Cardiac ventricle fibroblast (primary cell): ENCODE results near the genes GLRB and GRIA2.

GRCh38 chr4:154560065-154560777, 2.6 kb upstream of the FGB start:
- RAMPAGE, long total RNA: no peak

- RAMPAGE, long total RNA: no peak
These were observed 563 bp downstream of the RBM46 start for GRCh38 chr4:154781470-154782199.

DNA sequence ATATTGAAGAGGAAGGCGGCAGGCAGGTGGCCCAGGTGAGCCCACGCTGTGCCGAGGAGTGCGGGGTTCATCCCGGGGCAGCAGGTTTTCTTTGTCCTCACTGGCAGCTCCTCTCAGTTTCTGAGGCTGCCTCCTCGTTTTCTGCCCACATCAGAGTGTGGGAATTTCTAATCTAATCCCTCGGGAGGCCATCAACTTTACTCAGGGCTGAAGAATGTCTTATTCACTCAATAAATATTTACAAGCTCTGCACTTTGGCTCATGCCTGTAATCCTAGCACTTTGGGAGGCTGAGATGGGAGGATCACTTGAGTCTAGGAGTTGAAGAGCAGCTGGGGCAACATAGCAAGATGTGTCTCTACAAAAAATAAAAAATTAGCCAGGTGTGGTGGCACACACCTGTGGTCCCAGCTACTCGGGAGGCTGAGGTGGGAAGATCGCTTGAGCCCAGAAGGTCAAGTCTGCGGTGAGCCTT, 16.1 kb upstream of the MAP9 start:
- RAMPAGE, long total RNA: no peak

- RAMPAGE, long total RNA: no peak
These were observed 118.9 kb upstream of the MAP9 start for GRCh38 chr4:155495749-155495984.

DNA sequence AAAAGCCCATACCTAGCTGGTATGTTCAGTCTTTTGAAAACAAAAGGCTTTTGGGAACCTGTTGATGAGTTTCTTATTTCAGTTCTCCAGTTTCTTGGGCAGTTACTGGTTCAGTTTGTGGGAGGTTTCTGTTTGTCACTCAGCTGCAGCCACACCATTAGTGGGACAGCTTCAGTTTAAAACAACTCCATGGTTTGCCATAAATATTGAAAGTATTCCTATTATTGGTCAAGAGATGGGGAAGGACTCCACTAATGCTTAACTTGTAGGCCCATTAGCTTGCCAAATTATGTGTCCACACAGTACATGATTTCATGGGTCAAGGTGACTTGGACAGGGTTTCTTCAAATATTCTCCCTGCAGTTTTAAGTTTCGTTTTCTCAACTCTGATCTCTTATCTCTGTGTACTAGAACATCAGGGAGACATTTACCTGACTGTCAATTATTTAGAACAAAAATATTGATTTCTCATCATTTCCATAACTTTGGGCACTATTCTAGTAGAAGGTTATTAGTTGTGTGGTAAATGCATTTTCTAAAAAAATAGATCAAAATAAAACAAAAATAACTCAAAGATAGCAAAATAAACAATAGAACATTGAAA, 15.6 kb upstream of the ASIC5 start:
- RAMPAGE, long total RNA: no peak

DNA sequence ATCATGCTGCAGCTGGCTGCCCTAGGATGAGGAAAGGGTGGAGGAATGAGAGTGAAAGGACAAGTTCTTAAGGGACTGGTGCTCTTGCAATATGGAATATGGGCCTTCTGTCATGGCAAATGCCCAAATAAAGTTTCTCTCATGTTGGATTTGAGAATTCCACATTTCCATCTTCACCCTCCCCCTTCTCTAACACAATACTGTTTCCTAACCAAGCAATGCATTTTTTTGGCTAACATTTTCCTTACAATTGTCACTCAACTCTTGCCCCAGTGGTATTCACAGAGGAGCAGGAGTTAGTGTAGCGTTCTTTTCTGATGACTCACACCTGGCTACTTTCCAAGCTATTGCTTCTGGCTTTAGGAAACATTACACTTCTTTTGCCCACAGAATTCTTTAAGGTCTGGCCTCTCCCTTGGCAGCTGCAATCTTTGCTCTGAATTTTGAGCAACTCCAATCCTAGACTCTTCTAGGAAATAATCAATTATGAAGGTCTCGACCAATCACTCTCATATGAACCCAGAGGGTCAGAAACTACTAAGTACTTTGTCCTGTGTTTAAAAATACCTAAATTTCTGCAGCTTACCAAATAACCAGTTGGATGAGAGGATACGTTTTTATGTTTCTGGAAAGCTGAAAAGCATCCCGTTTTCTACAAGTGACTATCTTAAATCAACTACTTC, 27.6 kb upstream of the PDGFC start:
- RAMPAGE, long total RNA: no peak

- RAMPAGE, long total RNA: no peak
These were observed at the start of gene GLRB for GRCh38 chr4:157075824-157076598. Gene GLRB (plus strand): TSS chr4:157076150.

GRCh38 chr4:157220225-157221013, at the start of gene GRIA2:
Gene GRIA2 (plus strand): TSS chr4:157220728.
- RAMPAGE, long total RNA: no peak

- RAMPAGE, long total RNA: no peak
These were observed 3.1 kb downstream of the GASK1B start for GRCh38 chr4:158169828-158170062.

- RAMPAGE, long total RNA: no peak
These were observed 2.0 kb upstream of the FNIP2 start for GRCh38 chr4:158766908-158767220.

GRCh38 chr4:158774826-158775527, 6.2 kb downstream of the FNIP2 start:
- RAMPAGE, long total RNA: no peak

- RAMPAGE, long total RNA: no peak
These were observed 60.3 kb downstream of the FNIP2 start for GRCh38 chr4:158828942-158829678.

DNA sequence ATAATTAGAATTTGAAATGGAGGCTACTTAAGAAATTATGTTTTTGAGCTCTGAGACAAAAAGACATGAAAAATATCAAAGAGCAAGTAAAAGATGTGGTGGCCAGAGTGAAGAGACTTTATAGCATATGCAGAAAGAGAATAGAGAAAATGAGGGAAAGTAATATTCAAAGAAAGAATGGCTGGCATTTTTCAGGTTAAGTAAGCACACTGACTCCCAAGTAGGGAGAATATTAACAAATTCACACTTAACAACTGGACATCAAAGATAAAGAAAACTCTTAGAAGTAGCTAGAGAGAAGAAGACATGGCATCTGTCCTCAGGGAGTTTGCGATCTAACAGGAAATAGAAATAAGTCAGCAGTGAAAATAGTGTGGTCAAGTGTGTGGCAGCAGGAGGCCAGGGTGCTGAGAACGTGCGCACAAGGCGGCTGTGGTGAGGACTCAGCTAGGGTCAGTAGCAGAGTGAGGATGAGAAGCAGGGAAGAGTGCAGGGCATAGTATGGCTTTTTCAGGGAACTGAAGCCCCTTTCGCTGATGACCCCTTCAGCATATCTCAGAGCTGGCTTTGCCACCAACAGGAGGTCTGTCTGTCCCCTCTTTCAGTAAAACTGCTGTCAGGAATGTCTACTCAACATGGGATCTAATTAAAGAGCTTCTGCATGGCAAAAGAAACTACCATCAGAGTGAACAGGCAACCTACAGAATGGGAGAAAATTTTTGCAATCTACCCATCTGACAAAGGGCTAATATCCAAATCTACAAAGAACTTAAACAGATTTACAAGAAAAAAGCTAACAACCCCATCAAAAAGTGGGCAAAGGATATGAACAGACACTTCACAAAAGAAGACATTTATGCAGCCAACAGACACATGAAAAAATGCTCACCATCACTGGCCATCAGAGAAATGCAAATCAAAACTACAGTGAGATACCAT, 110.4 kb downstream of the FNIP2 start:
- RAMPAGE, long total RNA: no peak

DNA sequence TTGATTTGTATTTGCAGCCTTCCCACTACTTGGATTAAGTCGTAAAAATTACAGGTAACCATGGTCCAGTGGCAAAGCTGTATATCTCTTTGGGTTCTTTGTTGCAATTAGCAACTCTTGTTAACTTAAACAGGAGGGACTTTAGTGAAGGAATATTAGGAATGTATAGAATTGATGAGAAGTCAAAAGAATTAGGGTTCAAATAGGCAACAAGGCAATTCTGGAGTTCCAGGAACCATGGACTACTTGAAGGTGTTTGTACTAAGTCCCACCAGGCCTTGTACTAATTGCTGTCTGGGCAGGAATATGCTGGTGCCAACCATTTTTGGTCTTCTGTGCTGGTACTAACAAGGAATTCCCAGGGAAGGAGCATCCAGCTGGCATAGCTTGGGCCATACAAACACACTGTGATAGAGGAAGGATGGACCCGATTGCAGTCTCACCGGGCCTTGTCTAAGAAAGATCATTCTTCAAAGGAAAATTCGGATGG, 121.7 kb downstream of the FNIP2 start:
- RAMPAGE, long total RNA: no peak

DNA sequence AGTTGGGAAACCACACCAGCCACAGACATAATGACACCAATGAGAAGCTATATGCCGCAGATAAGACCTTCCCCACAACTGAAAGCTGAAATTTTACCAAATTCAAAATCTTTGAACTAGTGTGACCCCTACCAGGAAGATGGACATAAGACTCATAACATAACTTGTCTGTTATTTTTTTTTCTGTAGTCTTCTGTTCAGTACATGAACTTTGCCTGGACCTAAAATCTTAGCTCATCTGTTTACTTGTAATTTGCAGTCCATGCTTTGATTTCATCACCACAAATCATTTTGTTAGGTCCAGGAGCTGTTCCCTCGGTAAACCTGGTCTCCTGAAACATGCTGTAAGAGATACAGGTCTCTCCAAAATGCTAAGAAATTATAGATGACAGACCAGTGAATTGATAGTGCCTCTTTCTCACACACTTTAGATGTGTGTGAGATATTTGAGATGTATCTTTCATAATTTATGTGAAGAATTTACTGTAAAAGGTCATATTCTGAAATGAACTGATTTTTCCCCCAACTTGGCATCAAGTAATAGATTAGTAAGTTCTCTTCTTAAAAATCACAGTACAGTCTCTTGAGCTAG, 89.3 kb downstream of the C4orf45 start:
- RAMPAGE, long total RNA: no peak

- RAMPAGE, long total RNA: no peak
These were observed 2.8 kb downstream of the RAPGEF2 start for GRCh38 chr4:159105464-159106304.

GRCh38 chr4:159216065-159216613, 113.3 kb downstream of the RAPGEF2 start:
- RAMPAGE, long total RNA: no peak

DNA sequence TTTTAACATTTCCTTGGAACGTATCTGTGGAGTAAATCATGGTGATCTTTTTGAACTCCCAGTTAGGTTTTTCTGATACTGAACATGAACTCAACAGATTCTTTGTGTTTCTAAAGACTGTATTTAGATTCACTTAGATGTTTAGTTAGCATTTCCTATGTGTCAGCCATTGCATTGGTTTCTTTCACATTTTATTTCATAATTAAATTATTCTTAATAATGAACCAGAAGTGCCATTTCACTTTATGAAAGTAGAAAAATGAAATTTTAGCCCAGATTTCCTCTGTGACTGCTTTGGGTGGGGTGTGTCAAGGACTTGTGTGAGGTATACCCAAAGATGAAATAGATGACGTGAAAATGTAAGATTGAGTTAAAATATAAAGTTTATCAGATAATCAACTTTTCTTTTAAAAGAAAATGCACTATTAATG, 160.0 kb downstream of the RAPGEF2 start:
- RAMPAGE, long total RNA: no peak

GRCh38 chr4:159269089-159269562, 166.2 kb downstream of the RAPGEF2 start:
- RAMPAGE, long total RNA: no peak

GRCh38 chr4:159304048-159304643, 201.3 kb downstream of the RAPGEF2 start:
- RAMPAGE, long total RNA: no peak